Daoy (cell line): ENCODE results near the genes OR8B4, ROBO3, SLC37A2 and CHEK1.

GRCh38 chr11:124424767-124425174, at the start of gene OR8B4:
Gene OR8B4 (minus strand): TSS chr11:124424871.
- RAMPAGE, long total RNA: no peak

- RAMPAGE, long total RNA: no peak
Measured at GRCh38 chr11:124445866-124446271, 373 bp upstream of the OR8B8 start.

- RAMPAGE, long total RNA: no peak
Measured at GRCh38 chr11:124470395-124471393, 25.2 kb upstream of the OR8B8 start.

DNA sequence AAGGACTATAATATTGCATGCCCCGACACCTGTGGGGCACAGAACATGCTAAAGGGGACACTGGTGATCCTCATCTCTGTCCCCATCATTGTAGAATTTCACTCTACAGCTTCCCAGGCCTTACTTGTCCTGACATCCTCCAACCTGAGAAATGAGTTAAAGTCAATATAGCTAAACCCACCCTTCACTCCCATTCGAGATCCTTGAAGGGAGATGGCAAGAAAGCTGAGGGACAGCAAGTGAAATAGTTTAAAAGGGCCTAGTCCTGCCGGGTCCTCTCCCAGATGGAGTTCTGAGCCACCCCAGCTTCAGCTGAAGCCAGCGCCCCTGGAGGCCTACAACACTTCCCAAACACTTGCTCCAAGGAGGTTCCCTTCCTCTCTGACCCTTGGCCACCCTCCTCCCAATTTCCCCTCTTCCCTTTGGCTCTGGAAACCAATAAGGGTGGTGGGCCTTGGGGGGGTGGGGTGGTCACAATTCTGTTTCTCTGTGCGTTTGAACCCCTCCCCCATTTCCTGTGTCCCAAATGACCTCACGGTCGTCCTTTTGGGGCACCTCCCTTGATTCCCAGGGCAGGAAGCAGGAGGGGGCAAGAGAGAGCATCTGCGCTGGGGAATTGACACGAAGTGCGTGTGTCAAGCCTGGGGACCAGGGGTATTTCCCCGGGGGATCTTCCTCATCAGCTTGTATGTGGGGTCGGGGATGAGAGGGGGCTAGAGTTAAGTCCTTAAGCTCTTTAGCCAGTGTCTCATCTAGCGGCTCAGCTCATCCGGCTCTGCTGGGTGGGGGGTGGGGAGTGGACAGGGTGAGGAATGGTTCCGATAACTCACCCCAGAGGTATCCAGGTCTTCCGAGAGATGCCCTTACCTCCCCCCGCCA, 851 bp downstream of the ESAM start:
- RAMPAGE, long total RNA: no peak

- RAMPAGE, long total RNA: no peak
Measured at GRCh38 chr11:124865131-124865549, at the start of gene ROBO3. Gene ROBO3 (plus strand): TSS chr11:124865432.

DNA sequence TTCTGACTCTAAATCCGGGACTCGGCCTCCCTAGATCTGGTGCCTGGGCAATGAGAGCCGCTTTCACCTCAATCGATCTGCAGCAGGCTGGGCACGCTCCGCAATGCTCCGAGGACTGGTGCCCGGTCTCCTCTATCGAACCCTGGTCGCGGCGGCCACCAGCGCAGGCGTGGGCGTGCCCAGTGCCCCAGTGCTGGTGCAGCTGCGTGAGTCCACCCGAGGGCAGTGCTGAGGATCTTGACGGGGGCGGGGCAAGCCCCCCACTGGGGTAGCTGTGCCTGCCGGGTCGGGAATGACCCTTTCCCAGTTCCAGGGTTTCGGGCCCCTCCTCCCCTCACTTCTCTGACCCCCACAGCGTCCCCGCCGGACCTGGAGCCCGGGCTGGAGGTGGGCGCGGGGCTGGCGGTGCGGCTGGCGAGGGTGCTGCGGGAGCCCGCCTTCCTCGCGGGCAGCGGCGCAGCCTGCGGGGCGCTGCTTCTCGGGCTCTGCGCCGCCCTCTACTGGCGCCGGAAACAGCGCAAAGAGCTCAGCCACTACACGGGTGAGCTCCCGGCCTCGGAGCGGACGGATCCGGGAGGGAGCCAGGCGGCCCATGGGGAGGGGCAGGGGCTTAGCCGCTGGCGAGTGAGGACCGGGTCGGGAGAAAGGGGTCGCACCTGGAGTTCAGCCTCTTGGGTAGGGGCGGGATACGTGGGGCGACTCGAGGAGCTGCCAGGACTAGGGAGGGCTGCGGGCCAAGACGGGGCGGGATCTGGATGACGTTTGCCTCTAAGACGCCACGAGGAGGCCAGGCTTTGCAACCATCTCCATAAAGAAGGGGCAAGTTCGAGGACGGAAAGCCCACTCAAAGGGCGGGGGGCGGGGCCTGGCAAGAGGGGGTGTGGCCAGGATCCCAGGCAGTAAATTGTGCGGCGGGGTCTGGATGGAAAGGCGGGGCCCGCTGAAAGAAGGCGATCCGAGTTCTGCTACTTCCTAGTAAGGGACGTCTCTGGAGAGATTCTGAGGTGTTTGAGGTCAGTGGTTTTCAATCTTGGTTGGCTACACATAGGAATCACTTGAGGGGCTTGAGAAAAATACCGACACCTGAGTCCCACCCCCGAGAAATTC, 11.0 kb downstream of the ROBO3 start:
- RAMPAGE, long total RNA: no peak

GRCh38 chr11:124898055-124898198, 262 bp upstream of the ROBO4 start:
- RAMPAGE, long total RNA: no peak

DNA sequence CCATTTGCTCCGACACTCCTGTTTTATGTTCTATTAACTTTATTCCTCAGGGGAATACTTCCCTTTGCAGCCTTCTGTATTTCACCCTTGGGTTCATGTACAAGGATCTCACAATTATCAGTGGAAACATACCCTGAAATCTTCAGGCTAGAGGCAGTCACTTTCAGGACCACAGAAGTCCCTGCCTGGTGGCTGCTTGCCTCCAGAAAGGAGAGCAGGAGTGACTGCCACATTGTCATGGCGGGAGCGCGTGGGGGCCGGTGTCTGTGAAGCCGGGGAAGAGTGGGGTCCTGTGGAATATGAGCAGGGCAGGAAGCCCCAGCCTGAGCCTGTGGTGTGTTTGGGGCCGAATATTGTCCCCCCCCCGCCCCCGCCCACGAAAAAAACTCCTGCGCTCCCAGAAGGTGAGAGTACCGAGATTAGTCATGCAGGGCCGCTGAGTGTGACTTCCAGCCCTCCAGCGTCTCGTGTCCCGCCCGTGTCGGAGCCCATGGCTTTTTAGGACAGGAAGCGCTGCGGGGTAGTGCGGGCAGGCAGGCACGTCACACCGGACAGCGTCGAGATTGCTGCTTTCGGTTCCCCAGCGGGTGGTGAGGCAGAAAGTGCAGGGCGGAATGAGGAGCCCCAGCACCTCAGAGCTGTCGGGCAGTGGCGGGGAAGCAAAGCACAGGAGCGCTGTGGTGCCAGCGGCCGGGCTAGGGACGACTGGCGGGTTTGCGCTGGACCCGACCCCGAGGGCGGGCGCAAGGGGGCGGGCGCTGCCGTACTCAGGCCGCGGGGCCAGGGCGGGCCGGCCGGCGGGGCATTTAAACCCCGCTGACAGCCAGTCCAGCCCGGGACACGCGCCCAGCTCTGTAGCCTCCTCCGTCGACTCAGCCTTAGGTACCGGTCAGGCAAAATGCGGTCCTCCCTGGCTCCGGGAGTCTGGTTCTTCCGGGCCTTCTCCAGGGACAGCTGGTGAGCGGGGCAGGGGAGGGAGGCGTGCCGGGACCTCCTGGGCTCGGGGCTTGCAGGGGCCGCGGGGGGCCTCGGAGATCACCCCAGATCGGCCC, at the start of gene SLC37A2:
Gene SLC37A2, plus strand, starts transcription at position 836 of the 1,052 bp plus-strand sequence.
- RAMPAGE, long total RNA: no peak

GRCh38 chr11:125168961-125169588, 4.5 kb downstream of the PKNOX2 start:
- RAMPAGE, long total RNA: no peak

DNA sequence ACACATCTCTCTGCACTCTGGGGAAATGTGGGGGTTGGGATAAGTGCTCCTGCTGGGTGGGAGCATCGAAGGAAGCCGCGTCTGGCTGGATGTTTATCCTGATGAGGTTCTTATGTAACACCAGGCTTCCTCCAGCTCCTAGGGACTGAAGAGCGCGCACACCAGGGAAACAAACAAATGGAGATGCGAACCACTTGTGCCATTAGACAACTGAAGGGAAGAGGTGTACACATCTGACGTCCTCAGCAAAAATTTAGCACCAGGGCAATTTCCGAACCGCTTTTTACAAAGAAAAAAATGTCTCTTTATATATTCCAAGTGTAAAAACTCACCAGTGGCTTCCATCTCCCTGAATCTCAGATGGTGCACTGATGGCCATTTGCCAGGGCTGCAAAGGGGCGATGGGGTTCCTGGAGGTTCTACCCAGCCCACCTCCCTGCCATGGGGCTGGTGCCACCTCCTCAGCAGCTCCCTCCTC, 89.4 kb downstream of the PKNOX2 start:
- RAMPAGE, long total RNA: no peak

GRCh38 chr11:125274220-125274822, 109.8 kb downstream of the PKNOX2 start:
- RAMPAGE, long total RNA: no peak

DNA sequence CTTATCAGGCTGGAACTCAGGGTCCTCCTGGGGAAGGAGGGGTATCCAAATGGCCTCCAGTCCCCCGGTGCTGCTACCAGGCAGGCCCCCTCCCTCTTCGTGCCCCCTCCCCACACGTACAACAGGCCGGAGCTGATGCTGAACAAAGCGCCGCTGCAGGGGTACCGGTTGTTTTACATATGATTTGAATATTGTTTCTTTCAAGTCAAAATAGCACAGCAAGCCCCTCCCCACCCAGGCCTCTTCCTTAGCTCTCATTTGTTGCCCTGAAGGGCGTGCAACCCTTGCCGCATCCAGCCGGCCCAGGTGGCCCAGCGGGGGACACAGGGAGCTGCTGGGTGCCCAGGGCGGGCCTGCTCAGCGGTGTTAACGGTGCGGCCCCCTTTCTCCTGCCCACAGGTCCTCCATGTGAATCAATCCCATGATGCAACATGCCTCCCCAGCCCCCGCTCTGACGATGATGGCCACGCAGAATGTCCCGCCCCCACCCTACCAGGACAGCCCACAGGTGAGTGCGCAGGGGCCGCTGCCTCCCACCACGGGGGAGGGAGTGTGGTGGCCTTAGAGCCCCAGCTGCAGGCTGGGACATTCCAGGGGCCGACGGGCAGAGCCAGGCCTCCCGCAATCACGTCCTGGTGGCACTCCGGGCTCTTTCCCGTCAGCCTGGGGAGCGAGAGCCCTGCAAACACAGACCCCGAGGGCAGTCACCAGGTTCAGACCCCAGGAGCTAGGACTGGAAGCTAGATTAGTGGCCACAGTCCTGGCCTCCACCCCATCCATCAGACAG, 145.0 kb downstream of the FEZ1 start:
- RAMPAGE, long total RNA: no peak

- RAMPAGE, long total RNA: no peak
Measured at GRCh38 chr11:125570066-125570698, 905 bp downstream of the EI24 start.

GRCh38 chr11:125624968-125626033, at the start of gene CHEK1:
Gene CHEK1 (plus strand): TSS chr11:125625163.
- RAMPAGE, long total RNA: no peak

DNA sequence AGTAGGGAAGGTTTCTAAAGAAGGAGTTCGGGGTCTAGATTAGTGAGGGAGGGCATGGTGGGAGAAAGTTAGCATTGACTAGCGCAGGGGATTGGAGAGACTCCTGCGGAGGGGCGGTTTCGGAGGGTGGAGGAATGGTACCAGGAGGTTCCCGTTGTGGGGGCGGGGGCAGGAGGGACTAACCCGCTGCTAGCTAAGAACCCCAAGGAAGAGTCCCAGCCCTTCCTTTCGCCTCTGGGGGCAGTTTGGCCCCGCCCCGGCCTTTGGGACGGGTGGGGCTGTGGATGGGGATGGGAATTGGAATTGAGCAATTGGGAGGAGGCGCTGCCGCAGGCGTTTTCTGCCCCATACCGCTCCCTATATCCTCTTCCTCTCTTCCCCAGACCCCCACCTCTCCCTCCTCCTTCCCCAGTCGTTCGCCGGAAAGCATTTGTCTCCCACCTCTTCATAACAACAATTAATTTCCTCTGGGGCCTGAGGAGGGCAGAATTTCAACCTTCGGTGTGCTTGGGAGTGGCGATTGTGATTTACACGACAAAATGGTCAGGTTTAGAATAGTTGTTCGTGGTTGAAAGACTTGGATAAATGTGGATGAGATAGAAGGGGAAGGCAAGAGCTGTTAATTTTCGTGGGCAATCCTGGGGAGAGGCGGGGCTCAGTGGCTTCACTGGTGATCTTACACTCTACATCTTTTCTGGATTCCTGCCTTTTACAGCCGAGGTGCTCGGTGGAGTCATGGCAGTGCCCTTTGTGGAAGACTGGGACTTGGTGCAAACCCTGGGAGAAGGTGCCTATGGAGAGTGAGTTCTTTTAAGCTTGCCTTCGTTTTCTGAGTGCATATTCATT, 1.3 kb downstream of the CHEK1 start:
- RAMPAGE, long total RNA: no peak

DNA sequence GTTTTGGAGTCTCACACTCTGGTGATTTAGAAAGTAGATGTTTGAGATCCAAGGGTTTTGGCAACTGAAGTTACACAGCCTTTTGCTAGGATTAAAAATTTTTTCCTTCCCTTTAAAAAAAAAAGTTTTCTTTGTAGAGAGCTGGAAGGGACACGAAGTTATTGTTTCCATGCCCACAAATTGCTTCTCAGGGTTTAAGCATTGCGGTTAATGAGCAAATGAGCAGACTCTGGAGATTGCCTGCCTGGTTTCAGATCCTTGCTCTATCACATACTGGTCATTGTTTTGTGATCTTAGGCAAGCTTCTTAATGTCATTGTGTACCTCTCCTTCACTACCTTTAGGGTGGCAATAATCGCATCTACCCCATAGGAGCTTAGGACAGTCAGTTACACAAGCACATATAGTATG, 1.9 kb downstream of the CHEK1 start:
- RAMPAGE, long total RNA: no peak

- RAMPAGE, long total RNA: no peak
Measured at GRCh38 chr11:125957127-125957762, 11.4 kb downstream of the VSIG10L2 start.

- RAMPAGE, long total RNA: no peak
Measured at GRCh38 chr11:126063122-126063916, 653 bp upstream of the CDON start.

DNA sequence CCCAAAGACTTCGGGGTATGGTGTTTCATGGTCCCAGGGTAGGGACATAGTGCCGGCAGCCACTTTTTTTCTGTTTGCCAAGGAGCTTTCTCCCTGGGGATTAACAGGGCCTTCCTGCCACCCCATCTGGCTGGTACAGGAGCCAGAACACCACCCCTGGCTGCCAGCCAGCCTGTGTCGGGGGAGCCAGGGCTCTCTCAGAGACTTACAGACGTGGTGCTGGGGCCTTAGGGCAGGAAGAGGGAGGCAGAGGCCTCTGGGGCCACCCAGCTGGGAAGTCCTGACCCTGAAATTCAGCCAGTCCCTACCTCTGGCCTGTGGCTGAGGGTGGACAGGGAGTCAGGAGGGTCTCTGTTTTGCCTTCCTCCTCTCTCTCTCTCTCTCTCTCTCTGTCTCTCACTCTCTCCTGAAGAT, 52.5 kb upstream of the CDON start:
- RAMPAGE, long total RNA: no peak

DNA sequence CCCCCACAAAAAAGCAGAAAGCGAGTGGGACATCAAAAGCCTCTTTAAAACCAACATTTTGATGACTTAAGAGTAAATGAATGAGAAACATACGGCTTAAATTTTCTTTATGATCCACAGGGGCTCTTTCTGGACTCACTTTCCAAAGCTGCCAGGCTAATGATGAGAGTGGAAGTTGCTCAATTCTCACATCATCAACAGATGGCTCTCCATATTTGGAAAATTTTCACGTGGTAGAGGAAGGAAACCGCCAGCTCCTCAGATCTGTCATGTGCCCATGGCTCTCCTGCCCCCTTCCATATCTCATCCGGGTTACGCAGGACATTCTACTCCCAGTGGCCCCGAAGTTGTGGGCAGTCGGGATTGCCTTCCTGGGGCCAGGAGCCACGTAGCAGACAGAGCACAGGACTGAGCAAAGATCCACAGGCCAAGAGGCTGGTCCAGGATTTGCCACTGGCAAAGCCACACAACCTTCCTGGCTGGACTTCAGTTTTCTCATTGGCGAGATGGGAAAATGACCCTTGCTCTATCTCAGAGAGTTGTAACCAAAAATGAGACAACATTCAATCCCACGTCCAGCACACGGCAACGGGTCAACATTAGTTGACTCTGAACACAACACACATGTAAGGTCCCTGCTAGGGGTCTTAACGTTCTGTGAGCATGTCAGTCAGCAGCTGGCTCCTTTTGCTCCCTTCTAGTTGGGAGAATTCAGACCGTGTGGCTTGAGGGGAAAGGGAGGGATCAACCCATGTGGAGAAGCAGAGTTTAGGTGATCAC, 38.8 kb downstream of the RPUSD4 start:
- RAMPAGE, long total RNA: no peak